Brain (tissue), 1 donor: ENCODE measurements around a stretch of chr2.

GRCh38 chr2:65789947-65790373 lies 357.6 kb upstream of the SPRED2 start:
- RRBS = no CpG with 5 or more reads among the region's 14 CpGs

DNA sequence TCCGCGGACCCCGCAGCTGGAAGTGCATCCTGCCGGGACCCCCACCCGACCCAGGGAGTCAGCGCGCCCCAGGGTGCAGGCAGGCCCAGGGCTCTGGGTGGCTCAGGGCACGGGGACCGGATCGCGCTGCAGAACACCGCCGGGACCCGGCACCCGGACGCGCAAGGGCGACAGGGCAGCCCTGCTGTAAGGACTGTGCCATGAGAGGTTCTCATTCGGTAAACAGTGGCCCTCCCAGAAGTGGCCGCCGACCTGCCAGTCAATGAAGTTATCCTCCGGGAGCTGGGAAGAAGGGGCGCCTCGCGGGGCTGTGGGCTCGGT lies 8.2 kb upstream of the MEIS1 start:
- RRBS = 6% methylated on average over 6 of the region's 26 CpGs

GRCh38 chr2:66434735-66434890 lies 312 bp upstream of the MEIS1 start:
- RRBS = no CpG with 5 or more reads among the region's 7 CpGs

GRCh38 chr2:66445637-66445825 lies 10.6 kb downstream of the MEIS1 start:
- RRBS = no CpG with 5 or more reads among the region's 16 CpGs

GRCh38 chr2:66447612-66448145 lies 12.8 kb downstream of the MEIS1 start:
- RRBS = no CpG with 5 or more reads among the region's 2 CpGs

- RRBS = no CpG with 5 or more reads among the region's 14 CpGs
Observed at GRCh38 chr2:66495508-66496550, 60.9 kb downstream of the MEIS1 start.

GRCh38 chr2:66533142-66533590 lies 98.2 kb downstream of the MEIS1 start:
- RRBS = no CpG with 5 or more reads among the region's 5 CpGs

GRCh38 chr2:66578059-66579163 lies 143.5 kb downstream of the MEIS1 start:
- RRBS = no CpG with 5 or more reads among the region's 37 CpGs

DNA sequence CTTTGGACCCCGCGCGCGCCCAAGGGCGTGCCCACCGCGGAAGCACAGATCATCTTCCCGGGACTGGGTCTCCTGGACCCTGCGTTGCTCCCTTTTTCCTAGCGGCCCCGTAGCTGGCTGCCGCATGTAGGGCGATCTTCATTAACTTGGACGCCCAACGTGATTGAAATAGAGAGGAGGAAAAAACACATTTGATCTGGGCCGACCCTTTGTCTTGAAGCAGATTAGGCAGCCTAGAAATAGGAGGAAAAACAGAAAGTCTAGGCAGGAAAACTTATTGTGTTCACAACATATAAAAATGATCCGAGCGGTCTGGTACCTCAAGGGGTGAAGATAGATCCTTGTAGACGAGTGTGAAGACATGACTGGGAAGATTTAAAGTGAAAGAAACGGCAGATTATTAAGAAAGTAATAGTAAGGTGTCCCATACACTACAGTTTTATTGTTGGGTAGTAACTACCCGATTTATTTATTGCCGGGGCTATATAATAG lies 147.2 kb downstream of the MEIS1 start:
- RRBS = no CpG with 5 or more reads among the region's 22 CpGs

- RRBS = no CpG with 5 or more reads among the region's 1 CpG
Observed at GRCh38 chr2:66686759-66687092, 251.8 kb downstream of the MEIS1 start.

- RRBS = no CpG with 5 or more reads among the region's 3 CpGs
Observed at GRCh38 chr2:66695381-66695672, 260.4 kb downstream of the MEIS1 start.

DNA sequence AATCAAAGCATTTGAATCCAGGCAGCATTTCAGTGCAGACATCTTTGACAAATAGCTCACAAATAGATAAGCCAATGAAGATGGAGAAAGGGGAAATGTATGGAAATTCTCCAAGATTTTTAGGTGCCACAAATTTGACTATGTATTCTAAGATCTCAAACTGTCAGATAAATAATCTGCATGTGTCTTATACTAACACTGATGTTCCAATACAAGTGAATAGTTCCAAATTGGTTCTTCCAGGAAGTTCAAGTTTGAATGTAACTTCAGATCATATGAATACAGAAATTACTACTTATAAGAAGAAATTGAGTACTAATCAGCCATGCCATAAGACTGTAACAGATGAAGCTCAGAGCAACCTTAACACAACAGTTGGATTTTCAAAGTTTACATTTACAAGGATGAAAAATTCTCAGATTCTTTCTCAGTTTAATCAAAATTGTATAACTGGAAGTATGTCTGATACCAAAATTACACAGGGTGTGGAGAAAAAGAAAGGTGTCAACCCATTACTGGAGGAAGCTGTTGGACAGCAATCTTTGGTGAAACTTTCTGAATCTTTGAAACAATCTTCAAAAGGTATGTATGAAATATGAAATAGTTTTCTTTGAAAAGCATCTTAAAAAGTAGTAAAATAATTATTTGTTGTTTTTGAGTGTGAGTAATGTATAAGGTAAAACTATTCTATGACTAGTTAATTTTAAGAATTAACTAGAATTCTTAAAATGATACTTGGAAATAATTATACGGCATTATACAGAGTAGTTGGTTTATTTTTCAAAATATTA lies 7.8 kb downstream of the ETAA1 start:
- RRBS = no CpG with 5 or more reads among the region's 1 CpG

DNA sequence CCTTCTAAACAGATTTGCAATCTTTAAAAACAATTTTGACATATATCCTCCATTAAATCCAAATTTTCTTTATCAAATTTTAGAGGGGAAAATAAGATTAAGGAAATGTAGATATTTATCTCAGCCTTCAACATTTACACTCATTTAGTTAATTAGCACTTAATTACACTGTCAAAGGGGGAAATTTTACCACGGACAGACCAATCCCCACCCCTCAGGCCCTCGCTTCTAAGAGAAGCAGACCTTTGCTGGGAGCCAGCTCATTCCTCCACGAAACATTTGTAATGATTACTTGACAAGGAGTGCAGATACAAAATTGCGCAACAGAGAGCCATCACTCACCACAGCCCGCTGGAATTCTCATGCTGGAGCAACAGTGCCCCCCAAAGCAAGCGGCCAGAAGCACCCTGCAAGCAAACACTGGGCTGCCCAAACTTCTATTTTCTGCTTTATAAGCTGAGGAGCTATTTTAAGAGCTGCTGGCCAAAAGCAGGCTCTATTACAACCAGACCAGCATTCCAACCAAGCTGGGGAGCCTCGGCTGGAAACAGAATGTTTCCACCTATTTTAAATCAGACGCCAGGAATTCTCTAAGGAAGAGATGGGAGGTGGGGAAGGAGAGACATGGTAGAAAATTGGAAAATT lies 253.6 kb downstream of the ETAA1 start:
- RRBS = no CpG with 5 or more reads among the region's 8 CpGs

DNA sequence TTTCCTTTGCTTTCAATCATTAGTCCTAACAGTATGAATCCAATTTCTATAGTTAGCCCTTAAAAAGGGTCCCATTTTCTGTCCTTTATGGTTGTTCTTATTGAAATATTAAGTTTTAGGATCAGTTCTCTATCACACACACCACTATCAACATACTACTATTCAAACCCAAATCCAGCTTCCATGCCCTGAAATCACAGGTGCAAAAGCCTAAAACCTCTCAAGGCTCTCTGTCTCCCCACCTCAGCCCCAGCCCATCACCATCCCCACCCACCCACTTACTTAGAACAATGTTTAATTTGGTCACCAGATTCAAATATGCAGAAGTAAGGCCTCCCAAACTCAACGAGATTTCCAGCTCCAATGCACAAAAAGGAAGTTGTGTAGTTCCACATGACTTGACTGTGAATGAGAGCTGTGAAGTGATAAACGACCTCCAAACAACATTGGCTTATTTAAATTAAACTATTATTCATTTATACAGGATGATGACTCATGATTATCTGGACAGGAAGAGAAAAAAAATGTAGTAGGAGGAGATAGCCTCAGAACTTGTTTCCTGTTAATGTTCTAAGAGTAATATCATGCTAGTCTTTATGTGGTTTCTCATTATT lies 237.5 kb downstream of the C1D start:
- RRBS = no CpG with 5 or more reads among the region's 2 CpGs

DNA sequence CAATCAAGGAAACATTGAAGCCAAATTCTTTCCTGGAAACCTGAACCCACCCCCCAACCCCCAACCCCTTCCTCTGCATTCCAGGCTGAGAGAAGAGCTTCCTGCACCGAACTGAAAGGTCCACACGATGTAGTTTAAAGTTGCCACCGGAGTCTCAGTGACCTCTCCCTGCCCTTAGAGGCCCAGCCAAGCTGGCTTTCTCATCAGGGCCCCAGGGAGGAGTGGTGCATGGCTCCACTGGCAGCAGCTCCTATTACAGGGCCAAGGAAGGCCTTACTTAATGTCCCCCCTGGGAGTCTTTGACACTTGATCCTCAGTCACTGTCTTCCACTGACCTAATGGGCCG lies 167.2 kb downstream of the C1D start:
- RRBS = no CpG with 5 or more reads among the region's 4 CpGs

- RRBS = no CpG with 5 or more reads among the region's 6 CpGs
Observed at GRCh38 chr2:68246522-68247276, 5.6 kb downstream of the PPP3R1 start.

DNA sequence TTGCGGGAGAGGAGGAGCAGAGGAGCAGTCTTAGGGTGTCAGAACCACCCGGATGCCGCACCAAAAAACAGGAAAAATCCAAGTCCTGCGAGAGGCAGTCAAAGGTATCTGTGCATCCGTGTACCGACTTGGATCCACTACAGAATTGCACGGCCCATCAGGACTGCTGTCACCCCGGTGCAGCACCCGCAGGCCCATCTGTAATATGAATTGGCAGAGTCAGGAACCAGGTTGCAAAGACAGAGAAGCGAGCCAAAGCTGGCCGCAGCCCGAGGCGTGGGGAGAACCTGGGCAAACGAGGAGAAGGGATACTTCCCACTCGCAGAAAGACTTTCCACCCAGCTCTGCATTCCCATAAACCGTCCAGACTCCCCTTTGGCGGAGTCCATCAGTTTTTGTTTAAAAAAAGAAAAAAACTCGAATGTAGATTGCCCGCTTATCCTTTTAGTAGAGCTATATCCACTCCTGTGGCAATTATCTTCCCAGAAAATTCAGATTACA lies 658 bp upstream of the PPP3R1 start:
- RRBS = no CpG with 5 or more reads among the region's 19 CpGs

DNA sequence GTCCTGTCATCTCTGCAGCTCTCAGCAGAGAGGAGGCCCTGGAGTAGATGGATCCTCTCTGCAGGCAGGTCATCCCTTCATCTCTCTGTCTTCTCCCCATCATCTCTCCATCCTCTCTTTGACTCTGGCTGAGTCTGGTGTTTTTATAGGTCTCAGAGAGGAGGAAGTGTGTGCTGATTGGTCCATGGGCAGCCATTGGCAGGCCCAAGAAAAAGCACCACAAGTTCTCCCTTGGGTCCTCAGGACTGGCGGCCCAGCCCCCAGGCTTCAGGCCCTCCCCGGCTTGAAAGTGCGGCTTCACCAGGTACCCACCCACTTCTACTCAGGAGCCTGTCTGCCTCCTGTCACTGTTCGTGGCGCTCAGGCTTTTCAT lies 34.5 kb downstream of the FBXO48 start:
- RRBS = no CpG with 5 or more reads among the region's 5 CpGs

- RRBS = no CpG with 5 or more reads among the region's 3 CpGs
Observed at GRCh38 chr2:68441180-68441604, 25.9 kb downstream of the FBXO48 start.

- RRBS = no CpG with 5 or more reads among the region's 13 CpGs
Observed at GRCh38 chr2:68806323-68807034, 64.7 kb downstream of the BMP10 start.